Fibroblast of the aortic adventitia (primary cell): ENCODE results near the gene PIFO.

- CAGE, long polyA plus RNA: no peak
Measured at GRCh38 chr1:110385012-110385535, 5.8 kb downstream of the SLC16A4 start.

DNA sequence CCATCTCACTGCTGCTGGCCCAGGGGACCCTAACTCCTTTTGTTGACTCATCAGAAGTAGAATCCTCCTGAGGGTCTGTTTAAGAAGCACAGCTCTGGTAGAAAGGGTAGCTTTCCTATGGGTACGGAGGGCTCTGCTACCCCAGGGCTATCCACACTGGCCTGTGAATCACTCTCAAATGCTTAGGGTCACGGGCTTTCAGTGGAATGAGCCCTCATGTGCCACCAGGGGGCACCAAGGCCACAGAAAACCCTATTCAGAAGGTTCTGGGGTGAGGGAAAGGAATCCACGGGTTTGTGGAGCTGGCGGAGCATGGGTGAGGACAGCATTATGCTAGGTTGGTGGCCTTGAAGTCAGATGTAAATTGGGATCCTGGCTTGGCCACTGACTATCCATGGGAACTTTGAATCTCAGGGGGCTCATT lies 5.0 kb upstream of the LAMTOR5 start:
- CAGE, long polyA plus RNA: no peak

DNA sequence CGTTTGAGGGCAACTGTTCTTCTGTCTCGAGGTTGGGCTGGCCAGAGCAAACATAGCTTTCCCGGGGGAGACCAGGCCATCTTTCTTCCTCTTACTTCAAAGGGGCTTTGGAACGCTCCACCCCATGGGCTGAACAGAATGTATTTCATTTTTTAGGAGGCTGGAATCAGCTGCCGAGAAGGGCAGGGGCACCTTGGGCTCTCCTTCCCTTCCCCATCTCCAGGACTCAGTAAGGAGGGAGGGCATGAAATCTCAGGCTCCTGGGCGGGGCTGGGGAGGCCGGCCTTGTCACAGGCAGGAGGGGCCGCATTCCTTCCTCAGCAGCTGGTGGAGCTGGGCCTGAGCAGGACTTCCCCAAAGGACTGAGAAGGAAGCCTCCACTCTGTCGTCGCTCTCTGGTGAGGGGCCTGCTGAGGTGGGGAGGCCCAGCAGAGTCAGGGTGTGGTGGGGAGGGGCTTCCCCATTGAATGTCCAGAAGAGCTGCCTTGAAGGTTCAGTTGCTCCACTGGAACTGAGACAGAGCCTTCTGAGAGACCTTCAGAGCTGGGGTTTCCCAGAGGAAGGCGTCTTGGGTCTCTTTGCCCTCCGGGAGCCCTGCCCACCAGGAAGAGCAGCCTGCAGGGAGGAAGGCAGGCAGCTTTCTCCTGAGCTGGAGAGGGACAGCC lies 11.0 kb downstream of the KCNA10 start:
- CAGE, long polyA plus RNA: no peak

DNA sequence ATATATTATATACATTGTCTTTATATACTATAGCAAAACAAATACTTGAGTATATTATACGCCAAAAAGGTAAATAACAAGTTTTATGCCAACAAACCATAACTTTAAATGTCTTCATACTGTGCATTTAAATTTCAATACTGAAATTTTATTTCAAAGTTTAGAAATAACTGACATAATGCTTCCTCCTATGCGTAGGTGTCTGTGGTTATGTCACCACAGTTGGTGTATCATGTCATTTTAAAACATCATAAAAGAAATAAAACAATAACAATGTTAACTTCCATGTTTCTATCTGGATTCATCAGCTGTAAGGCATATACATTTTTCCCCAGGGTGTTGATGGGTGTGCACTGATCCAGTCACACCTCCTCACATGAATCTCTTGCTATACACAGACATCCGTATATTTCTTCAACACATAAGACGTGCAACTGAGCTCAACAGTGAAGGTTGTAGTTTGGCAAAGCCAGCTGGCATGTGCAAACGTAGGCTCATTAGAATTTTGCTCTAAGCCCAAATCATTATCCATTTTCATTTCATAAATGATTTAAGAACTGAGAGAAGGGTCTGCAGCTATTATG lies 6.2 kb downstream of the KCNA3 start:
- CAGE, long polyA plus RNA: no peak

DNA sequence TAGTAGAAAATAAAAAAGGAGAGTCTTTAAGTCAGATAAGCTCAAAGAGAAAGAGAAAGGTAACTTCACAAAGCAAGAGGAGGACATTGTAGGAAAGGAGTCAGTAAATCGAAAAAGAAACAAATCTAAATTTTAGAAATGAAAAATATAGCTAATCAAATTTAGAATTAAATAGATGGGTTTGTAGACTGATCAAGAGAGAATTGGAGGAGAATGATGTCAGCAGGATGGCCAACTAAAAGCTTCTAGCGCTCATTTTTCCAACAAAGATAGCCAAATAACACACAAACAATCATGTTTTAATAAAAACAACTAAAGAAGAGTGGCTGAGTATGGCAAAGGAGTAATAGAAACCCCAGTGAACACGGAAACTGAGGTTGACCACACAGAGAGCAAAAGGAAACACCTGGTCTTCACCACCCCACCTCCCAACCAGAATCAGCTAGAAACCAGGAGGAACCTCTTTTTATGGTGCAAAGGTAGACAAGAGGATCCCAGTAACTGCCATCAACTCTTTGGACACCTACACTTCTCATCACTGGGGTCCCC lies 85.9 kb upstream of the CD53 start:
- CAGE, long polyA plus RNA: no peak

DNA sequence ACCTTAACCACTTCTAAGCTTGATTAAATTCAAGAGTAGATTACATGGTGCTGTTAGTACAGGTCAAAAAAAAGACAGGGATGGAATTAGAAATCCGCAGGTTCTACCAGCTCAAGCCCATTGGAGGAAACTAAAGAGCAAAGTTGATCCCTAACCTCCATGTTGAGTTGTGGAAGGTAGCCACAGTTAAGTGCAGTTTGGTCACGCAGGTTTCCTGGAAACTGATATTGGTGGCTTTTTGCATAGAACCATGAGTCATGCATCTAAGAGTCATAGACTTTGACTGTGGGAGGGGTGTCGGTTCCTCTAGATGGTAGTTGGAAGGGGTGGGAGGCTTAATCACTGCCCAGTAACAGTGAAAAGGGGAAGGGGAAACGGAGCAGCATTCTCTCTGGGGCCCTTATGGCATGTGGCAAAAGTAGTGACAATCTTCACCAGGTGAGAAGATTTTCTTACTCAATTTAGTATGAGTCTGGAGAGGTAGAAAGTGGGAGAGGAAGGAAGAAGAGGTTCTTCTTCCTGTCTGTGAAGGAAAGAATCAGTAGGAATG lies 7.0 kb downstream of the CD53 start:
- CAGE, long polyA plus RNA: no peak

DNA sequence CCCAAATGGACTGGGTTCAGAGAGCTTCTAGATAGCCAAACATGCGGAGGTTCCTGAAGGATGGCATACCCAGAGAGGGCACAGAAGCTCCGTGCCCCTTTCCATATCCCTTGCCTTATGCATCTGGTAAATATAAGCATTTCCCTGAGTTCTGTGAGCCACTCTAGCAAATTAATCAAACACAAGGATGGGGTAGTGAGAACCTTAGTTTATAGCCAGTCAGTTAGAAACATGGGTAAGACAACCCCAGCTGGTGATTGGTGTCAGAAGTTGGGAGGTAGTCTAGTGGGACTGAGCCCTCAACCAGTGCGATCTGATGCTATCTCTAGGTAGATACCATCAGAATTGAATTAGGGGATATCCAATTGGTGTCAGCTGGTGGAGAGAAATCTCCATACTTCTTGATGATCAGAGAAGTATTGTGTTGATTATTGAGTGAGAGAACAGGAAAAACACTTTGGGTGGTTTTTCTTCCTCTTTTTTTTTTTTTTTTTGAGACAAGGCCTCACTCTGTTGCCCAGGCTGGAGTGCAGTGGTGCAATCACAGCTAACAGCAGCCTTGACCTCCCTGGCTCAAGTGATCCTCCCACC lies 7.6 kb downstream of the DRAM2 start:
- CAGE, long polyA plus RNA: no peak

- CAGE, long polyA plus RNA: no peak
Measured at GRCh38 chr1:111214269-111215548, 12.8 kb upstream of the CHI3L2 start.

DNA sequence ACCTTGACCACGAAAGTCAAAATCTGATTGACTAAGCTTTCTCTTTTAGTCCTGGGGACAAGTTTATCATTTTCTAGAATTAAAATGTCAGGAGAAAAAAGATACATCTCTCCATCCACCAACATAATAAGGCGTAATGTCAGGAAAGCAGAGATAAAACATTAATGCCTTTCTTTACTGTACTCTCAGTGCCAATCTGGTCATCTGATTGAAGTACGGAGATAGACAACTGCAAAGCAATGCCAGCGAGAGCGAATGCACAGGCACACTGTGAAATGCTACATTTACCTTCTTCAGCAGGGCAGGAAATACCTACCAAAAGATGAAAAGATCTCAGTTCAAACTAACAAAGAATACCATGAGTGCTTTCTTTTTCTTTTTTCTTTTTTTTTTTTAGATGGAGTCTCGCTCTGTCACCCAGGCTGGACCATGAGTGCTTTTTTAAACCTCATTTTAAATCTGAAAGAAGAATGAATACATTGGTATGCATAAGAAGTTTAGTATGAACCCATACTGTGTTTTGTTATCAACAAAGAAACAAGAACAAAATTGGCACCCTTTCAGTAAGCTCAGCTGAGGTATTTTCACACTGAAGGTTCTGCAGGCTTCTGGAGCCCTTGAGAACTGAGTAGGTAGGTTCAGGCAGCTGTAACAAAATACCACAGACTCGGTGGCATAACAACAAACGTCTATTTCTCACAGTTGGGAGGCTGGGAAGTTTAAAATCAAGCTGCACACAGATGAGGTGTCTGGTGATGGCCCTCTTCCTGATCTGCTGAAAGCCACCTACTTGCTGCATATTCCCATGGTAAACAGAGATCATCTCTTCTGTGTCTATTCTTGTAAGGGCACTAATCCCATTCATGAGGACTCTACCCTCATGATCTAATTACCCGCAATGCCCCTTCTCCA lies 1.7 kb upstream of the CHI3L2 start:
- CAGE, long polyA plus RNA: no peak

DNA sequence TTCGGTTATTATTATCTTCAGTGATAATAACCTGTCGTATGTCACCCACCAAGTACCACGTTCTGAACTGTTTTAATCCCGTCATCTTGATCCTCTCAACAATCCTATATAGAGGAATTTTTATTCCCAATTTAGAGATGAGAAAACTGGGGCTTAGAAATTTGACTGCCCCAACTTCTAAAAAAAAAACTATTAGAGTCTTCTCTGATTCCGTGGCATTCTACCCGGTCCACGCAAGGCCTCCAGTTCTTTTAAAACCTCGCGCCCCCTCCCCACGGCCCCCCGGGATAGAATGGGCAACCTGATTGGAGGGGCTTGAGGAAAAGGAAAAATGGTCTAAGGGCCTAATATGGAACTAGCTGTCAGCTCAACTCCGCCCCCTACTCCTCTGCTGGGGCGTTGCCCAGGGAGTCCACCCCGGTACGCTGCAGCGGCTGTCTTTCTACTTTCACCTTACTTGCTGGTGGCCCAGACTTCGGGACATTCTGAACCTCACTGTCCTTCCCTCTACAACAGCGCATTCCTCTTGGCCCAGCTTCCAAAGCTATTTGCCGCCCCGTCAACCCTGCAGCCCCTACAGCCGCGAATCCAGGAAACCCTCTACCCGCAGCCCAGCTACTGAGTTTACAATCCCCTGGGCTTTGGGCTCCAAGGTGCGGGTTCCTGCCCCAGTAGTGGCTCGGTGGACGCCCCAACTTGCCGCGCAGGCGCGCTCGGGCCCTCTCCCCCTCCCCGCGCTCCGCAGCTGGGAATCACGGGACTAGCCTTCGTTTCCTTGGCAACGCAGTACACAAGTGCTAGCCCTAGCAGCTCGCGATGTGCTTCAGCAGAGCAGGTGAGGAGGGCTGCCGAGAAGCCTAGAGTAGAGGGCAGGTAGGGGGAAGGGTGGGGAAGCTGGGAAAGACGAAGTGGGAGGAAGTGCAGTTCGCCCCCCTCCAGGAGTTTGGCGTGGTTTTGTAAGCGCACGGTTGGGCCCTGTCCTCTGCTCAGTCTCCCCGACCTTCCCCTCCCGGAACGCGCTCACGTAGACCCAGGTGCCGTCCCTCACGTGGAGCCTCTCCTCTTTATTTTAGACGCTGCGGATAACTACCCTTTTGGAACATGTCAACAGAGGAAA lies at the start of gene PIFO:
Gene PIFO, plus strand, starts transcription at position 786 of the 1,117 bp plus-strand sequence.
- CAGE, long polyA plus RNA: no peak

DNA sequence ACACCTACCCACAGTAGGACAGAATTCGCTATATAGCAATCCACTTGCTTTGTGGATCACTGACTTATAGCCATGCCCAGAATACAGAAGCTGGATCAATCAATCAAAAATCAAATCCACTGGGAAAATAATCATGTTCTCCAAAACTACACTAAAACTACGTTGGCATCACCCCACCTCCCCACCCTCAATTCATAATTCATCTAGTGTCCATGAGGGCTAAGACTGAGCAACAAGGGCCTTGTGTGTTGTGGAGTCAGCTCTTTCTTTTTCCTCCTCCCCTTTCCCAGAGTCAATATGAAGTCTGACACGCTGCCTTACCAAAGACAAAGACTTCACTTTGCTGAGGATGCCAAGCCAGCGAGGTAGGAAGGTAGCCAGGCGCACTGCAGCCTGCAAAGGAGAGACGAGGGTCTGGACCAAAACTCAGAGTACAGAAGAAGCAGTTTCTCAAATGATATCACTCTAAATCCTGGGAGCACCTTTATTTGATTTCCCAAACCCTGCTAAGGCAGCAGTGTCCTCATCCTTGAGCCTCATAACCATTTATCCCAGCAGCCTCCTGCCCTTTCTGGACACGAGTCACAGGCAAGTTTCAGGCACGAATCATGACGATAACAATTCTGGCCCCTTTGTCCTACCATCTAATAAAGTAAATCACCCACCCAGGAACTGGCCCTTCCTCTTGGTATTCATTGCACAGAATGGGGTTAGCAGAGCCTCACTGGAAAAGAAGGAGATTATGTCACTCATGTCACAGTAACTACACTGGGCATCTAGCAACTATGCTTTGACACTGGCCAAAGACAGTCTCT lies 5.8 kb downstream of the WDR77 start:
- CAGE, long polyA plus RNA: no peak

DNA sequence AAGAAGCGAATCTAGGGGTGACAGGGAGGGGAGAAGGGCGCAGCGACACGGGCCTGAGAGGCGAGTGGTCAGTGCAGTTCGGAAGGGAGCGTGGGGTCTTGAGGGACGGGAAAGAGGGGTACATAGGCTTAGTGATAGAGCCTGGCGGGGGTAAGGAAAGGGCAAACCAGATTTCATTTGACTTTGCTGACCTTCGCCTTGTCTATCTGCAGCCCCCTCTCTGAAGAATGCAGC lies 278 bp downstream of the ATP5PB start:
- CAGE, long polyA plus RNA: no peak

GRCh38 chr1:111510118-111510524 lies 6.7 kb upstream of the ADORA3 start:
- CAGE, long polyA plus RNA: no peak

DNA sequence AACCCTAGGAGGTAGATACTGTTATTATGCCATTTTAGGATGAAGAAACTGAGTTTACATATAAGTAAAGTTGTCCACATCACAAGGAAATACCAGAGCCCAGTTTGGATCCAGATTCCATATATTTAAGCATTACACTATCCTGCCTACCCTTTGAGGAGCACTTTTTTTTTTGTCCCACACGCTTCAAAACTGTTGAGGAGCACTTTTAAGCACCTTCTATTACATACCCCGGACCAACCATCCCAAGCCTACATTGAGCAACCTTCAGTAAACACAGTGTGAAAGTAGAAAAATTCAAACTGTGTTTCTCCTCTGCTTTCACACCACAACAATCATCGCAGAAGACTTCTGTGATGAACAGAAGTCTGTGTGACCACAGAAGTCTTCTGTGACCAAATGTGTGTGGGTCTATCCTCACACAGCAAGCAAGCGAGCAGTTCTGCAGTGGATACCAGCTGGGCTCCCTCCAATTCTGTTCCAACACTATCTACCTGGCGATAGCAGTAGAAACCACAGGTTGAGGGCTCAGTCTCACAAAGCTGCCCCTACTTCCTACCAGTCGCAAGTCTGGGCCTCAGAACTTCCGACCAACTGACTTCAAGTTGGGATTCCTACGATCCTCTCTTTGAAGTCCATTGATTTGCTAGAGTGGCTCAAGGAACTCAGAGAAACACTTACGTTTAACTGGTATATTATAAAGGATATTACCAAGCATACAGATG lies 21.1 kb upstream of the RAP1A start:
- CAGE, long polyA plus RNA: no peak

DNA sequence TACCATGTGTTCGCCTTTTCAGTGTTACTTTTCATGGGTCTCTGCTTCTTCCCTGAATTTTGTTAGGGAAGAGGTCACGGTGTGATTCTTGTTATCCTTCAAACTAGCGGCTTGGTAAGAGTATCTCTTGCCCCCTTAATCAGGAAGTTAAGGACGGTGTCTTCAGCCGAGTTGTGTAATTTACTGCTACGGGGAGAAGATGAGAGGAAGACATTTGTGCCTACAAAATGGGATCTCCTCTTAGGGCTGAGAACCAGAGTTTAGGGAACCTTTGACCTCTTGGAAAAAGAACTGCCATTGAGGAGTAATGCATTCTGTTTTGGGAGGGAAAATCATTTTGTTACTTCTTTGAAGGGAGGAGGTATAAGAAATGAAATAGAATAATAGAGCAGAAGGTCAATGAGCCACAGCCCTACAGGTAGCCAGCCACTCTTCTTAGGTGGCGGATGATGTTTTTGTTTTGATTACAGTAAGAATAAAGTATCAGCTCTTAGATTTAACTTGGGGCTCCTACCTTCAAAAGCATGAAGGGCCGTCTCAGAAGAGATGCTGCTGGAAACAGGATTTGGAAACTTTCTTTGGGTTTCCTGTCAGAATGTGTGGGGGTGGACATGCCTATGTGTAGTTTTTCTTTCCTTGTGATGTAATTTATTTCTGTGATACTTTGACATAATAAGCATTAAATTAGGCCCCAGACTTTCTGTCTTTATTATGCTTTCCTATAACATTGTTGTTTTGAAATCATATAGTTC lies 1.3 kb downstream of the RAP1A start:
- CAGE, long polyA plus RNA: no peak

DNA sequence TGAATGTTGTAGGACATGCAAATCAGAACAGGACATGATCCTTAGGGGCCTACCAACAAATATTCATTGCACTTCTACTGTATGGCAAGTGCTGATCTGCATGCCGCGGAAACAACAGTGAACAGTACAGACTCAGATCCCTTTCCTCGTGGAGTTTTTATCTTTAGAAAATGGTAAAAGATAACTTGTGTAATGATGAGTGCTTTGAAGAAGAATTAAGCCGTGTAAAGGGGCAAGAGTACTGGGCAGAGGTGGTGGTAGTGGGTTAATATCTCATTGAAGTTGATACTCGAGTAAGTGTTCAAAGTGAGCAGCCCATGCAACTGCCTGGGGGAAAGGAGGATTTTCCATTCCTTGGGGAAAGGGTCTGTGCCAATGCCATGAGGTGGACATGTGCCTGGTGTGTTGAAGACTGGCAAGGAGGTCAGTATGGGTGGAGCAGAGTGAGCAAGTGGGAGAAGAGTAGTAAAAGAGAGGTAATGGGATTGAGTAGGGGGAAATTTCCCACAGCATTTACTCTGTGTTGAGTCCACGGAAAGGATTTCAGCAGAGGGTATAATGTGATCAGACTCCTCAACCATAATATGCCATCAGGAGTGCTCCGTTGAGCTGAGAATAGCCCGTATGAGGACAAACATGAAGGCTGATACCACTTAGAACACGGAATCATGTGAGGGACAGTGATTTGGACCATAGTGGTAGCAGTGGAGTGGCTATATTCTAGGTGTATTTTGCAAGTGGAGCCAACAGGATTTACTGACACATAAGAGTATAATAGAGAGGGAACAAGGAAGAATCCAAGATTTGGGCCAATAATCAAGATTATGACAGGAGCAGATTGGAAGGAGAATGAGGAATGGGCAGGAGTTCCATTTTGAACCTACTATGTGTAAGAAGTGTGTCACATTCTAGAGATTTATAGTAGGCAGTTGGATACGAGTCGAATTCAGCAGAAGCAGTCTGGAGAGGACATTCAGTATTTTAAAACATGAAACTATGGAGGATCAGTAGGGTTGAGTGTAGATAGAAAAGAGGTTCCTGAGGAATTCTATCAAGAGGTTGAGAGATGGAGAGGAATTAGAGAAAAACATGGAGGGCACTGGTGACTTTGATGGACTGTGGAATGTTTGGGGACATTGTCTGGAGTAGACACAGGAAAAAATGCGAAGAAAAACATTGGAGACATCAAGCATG lies 22.0 kb downstream of the INKA2 start:
- CAGE, long polyA plus RNA: no peak

GRCh38 chr1:111718755-111719524 lies 20.3 kb downstream of the INKA2 start:
- CAGE, long polyA plus RNA: no peak

- CAGE, long polyA plus RNA: no peak
Measured at GRCh38 chr1:111740086-111740959, 1.1 kb upstream of the INKA2 start.

- CAGE, long polyA plus RNA: no peak
Measured at GRCh38 chr1:111879040-111879864, 110.2 kb downstream of the KCND3 start.

DNA sequence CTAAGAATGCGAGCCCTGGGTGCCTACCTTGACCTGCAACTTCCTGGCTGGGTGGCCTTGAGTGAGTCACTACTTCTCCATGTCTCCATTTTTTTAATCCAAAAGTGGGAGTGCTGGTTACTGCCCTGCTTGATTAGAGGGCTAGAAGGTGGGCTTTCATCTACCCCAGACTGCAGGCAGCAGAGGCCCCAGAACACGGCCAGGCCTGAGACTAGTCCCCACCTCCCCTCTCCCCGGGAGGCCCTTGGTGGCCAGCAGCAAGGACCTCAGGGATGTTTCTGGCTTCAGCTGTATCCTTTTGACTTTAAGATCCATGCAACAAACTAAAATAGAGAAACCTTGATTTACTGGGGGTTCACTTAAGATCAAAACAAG lies 67.4 kb upstream of the KCND3 start:
- CAGE, long polyA plus RNA: no peak